Airway epithelial cell (primary cell): ENCODE results near the genes OR2T29 and ZNF672.

DNA sequence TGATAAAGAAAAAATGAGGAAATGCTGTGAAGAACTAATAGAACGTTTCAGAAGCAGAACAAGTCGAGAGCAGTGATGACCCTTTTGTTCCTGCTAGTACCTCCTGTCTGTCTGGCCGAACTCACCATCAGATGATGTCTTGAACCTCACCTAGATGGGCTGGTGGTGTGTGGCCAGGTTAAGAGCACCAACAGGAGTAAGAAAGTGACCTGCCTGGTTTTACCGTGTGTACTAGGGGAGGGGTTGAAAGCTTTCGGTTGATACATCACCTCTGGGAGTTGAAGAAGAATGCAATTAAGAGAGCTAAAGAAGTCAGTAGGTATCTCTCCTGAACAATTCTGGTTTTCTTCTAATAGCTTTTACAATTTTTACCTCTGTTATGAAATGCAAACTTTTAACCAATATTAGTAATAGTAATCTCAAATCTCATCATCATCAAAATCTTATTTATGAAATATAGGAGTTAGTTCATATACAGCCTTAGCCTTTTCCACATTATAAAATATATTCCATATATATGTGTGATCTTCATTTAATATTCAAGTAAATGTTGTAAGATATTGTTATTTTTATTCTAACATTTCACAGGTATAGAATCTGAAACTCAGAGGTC, at the start of gene OR2T29:
Gene OR2T29, minus strand, starts transcription at position 172 of the 613 bp plus-strand sequence.
- RAMPAGE, long total RNA, result no peak

DNA sequence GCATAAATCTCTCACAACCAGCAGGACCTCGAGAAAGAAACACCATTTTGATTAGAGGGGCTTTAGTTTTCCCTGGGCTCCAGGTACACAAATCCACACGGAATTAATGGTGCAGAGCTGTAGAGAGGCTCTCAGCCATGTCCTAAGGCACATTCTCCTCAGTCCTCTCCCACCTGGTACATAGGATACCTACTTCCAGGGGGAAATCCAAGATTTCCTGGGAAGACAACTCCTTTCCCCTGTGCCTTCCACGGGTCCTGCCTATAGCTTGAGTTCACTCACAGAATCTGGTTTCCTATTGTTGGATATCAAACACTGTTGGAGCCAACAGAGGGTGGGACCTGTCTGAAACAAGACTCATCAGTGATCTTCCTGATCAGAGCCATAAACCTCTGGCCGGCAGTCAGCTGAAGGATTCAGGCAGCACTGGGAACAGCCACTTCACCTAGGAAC, 23.4 kb downstream of the SH3BP5L start:
- RAMPAGE, long total RNA, result no peak

DNA sequence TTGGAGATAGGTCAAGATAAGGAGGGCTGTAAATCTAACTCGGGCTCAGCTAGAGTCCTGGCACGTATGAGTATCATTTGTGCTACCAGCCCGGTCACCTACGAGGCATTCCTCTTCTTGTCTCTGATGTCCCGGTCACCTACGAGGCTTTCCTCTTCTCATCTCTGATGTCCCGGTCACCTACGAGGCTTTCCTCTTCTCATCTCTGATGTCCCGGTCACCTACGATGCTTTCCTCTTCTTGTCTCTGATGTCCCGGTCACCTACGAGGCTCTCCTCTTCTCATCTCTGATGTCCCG, 23.0 kb downstream of the SH3BP5L start:
- RAMPAGE, long total RNA, result no peak

GRCh38 chr1:248828710-248829419, 3.1 kb upstream of the SH3BP5L start:
- RAMPAGE, long total RNA, result no peak

GRCh38 chr1:248838130-248839321, at the start of gene ZNF672:
Gene ZNF672, plus strand, starts transcription at chr1:248838224.
- RAMPAGE, long total RNA, result no peak

DNA sequence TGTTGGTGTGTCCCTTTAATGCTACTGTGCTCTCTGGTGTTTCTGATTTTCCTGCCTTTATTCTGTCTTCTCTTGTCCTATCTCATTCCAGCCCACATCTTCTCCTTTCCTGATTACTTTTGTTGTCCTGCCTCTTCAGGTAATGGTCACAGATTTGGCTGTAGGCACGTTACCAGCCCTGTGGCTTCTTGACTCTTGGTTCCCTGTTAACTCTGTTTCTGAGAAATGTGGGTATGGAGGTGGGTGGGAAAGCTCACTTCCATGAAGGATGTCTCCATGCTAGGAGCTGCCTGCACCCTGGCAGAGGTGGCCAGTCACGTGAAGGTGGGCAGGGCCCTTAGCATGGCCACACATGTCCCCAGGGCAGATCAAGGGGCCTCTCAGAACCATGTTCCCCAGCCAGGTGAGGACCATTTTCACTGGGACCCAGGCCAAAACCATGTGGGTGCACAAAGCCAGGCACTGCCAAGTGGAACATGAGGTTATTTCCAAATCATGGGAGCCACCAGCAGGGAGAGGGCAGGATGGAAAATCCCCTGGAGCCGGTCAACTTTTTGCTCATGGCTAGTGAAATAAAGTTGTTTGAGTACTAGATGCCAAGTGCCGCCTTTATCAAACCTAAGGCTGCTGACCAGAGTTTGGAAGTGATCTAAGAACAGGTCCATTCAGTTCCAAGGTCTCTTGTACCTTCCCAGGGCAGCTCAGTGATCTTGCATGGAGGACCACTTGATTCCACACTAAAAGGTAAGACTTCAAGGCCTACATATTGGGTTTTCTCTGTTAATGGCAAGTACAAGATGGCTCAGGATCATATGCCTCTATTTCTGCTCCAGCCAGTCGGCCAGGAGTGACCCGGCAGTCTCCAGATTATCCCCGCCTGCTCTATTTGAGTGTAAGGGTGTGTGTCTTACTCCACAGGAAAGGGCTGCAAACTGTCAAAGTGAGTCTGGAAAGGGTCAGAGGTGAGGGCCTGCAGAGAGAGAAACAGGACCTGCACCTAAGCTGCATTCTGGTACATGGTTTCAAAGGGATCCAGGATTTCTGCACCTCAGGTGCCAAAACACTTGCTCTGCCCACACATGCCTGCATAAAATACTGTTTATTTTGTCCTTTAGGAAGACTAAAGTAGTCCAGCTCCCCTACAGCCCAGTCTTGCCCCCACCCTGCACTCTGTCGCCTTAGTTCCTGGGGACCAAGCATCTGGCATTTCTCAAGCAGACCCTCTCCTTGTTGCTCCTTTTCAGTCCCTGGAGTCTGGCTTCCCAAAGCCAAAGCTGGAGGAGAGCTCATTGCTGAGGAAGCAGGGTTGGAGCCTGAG, 9.5 kb downstream of the ZNF692 start:
- RAMPAGE, long total RNA, result no peak

DNA sequence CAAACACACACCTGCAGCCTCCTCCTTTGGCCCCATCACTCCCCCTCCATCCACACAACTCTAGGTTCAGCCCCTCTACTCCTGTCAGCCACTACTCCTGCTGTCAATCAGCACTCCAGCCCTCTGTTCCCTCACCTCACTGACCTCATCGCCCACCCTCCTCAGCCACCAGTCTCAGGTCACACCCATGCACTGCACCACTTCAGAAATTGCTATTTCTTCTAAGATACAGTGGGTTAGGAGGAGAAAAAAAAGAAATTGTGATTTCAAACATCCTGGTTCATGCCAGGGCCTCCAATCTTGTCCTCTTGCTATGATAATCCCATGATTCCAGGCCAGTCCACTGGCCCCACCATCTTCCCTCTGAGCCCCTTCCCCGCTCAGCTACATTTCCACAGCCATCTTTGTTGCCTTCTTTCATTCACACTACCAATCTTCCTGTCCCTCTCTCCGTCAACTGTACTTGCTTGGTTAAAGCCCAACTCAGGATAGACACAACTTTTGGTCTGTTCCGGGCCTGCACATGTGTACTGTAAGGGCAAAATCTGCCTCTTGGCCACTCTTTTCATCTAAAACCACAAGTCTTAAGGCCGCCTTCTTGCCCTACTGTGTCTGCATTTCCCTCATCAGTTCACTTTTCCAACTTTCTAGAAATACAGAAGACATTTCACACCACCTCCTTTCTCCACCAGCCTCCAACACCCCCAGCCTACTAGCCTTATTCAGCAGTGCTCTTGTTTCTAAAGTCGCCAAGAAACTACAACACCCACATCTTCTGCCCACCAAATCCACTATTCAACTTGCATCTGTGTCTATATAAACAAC, 7.1 kb downstream of the ZNF692 start:
- RAMPAGE, long total RNA, result no peak

- RAMPAGE, long total RNA, result no peak
Measured at GRCh38 chr1:248852608-248853692, 5.9 kb downstream of the ZNF692 start.